ENCODE measurements around the gene SLC38A1.

- PRO-cap = bidirectional peak, plus-strand start at chr12:45730569, minus-strand start at chr12:45730503; bidirectional peak, plus-strand start at chr12:45731051, minus-strand start at chr12:45730776
These were observed 1.1 kb downstream of the ARID2 start for GRCh38 chr12:45730443-45731190.

DNA sequence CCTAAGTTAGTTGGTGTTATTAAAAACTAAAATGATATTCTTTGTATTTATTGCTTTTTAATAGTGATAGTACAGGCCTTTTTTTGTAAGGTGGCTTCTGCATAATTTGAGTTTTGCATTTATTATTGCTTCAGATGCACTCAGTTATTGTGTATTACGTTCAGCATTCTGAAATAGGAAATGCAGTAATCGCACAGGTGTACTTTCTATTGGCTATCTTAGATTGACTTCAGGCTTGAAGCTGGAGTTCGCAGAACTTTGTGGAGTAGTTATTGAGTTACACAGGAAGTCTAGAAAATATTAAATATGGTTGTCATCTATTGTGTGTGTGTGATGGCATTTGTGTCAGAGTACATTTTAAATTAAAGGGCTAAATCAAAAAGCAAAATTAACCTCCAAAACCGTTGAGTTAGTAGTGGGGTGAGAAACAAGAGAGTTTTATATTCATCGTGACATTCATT, 2.7 kb downstream of the ARID2 start:
- PRO-cap = no peak

GRCh38 chr12:46218434-46218729, 50.5 kb downstream of the SLC38A1 start:
- PRO-cap = no peak

- PRO-cap = bidirectional peak, plus-strand start at chr12:46267956, minus-strand start at chr12:46267683
These were observed 1.3 kb downstream of the SLC38A1 start for GRCh38 chr12:46267635-46267905.

GRCh38 chr12:46268574-46269277, at the start of gene SLC38A1:
TSS of gene SLC38A1 (minus strand) at chr12:46269043.
- PRO-cap = bidirectional peak, plus-strand start at chr12:46268536, minus-strand start at chr12:46268603; bidirectional peak, plus-strand start at chr12:46268863, minus-strand start at chr12:46268747

- PRO-cap = no peak
These were observed 12.7 kb downstream of the SLC38A2 start for GRCh38 chr12:46359644-46360436.

DNA sequence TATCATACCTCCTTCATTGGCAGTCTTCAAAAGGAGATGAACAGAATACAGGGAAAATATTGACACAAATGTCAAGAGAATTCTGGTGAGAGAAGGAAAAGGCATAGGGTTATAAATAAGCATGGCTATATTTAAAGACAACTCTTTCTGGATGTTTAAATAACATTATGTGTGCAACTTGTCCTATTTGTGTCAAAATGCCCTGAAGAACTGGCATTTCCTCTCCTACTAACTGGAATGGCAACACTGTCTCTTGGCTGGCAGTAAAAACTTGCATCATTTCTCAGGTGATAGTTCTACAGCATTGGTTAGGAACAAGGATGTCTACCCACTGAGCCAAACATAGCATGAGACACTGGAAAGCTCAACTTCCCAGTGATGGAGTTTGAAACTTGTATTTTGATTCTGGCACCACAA, 5.3 kb downstream of the SLC38A2 start:
- PRO-cap = no peak

GRCh38 chr12:46374785-46375223, 2.2 kb upstream of the SLC38A2 start:
- PRO-cap = no peak

DNA sequence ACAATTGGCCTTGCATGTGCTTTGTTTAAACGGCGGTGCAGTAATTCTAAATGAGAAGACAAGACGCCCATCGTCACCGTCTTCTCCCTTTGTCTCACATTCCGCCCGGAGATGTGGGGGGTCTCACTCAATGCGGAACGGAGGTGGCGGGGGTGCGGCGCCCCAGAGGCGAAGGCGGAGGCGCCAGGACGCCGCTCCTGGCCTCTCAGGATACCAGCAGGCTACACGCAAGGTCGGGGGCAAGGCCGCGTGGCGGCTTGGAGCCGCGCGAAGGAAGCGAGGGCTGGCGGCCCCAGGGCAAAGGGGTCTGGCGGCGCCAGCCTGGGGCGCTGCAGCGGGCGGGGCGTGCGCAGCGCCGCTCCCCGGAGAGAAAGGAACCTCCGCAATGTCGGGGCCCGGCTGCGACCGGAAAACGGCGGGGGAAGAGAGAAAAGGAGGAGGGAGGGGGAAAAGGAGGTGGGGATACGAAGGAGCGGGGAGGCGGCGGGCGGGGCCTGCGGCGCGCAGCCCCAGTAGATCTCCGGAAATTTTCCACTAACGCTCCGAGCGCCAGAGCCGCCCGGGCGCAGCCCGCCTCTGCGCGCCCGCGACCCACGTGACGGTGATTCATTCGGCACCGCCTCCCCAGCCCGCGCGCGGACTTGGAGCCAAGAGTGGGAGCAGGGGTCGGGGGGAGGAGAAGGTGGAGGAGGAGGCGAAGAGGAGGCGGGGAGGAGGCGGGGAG, 10.5 kb upstream of the SLC38A2 start:
- PRO-cap = bidirectional peak, plus-strand start at position 165 of the sequence, minus-strand start at position 48 of the sequence; bidirectional peak, plus-strand start outside the sequence, minus-strand start at position 309 of the sequence

DNA sequence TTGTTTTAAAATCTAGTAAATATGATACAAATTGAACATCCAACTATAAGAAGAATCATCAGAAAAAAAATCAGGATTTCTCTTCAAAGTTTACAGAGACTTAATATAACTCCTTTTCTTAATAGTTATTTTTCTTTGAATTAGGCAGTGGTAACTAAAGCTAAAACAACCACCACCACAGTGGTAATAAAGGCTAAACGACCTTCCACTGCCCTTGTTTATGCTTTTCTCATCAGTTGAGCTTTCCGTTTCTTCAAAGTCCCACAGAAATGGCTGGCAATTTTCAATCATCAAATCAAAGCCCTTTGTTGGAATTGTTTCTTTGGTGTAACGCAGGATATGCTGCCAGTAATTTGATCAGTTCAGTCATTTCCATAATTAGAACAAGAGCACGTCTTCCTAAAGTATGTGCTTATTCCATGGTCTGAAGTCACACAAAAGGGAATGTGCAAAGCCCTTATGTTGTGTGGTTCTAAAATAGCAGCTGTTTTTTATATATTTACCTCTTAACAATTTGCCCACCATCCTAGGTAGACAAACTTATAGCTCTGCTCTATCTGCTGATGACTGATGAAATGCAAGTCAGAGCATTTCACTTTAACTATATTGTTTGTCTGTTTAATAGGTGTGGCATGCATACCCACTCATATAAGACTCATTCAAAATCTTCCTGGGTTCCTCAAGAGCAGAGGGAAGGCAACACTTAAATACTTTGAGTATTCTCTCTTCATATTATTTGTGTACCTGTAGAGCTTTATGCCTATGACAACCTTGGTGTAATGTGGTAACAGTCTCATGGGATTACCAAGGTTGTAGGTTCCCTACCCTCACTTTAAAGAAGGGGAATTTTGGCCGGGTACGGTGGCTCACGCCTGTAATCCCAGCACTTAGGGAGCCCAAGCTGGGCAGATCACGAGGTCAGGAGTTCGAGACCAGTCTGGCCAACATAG, 176.1 kb upstream of the SLC38A2 start:
- PRO-cap = no peak

DNA sequence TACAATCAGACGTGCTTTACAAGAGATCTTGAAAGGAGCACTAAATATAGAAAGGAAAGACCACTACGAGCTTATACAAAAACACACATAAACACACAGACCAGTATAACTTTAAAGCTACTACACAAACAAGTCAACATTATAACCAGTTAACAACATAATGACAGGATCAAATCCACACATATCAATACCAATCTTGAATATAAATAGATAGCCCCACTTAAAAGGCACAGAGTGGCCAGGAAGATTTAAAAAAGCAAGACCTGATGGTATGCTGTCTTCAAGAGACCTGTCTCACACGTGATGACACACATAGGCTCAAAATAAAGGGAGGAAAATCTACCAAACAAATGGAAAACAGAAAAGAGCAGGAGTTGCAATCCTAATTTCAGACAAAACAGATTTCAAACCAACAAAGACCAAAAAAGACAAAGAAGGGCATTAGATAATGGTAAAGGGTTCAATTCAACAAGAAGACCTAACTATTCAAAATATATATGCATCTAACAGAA, 185.7 kb downstream of the SLC38A4 start:
- PRO-cap = no peak

GRCh38 chr12:46669606-46670270, 156.1 kb downstream of the SLC38A4 start:
- PRO-cap = bidirectional peak, plus-strand start at chr12:46670057, minus-strand start at chr12:46669827

DNA sequence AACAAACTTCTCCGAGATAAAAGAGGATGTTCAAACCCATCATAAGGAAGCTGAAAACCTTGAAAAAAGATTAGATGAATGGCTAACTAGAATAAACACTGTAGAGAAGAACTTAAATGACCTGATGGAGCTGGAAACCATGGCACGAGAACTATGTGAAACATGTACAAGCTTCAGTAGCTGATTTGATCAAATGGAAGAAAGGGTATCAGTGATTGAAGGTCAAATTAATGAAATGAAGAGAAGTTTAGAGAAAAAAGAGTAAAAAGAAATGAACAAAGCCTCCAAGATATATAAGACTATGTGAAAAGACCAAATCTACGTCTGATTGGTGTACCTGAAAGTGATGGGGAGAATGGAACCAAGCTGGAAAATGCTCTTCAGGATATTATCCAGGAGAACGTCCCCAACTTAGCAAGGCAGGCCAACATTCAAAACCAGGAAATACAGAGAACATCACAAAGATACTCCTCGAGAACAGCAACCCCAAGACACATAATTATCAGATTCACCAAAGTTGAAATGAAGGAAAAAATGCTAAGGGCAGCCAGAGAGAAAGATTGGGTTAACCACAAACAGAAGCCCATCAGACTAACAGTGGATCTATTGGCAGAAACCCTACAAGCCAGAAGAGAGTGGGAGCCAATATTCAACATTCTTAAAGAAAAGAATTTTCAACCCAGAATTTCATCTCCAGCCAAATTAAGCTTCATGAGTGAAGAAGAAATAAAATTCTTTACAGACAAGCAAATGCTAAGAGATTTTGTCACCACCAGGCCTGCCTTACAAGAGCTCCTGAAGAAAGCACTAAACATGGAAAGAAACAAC, 87.4 kb downstream of the SLC38A4 start:
- PRO-cap = no peak

DNA sequence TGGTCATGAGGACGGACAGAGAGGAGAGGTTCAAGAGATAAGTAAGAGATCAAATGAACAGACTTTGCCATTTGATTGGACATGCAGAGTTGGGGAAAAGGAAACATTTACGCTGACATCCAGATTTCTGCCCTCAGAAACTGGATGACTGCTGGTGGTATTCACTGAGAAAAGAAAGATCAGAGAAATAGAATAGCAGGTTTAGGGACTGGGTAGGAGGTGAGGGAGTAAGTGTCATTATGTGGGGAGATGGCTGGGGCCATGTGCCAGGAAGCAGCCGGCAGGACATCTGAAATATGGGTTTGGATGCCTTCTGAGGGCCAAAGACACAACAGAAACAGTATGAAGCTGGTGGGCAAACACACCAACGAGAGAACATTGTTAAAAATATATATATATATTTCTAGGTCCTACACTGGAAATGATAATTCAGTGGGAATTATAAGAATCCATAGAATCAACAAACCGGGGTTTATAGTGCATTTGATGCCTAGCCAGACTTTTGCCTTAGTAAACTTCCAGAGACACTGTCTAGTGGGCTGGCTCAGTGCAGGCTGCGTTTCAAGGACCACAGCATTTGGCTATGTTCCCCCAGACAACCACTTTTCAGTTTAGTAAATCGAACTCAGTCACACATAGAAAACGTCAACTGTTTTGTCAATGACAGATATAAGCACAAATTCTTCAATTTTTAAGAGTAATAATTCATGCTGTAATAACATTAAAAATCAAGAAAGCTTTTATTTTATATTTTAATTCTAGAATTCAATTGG, 42.1 kb downstream of the SLC38A4 start:
- PRO-cap = no peak

GRCh38 chr12:46786725-46787300, 39.0 kb downstream of the SLC38A4 start:
- PRO-cap = no peak

GRCh38 chr12:46792973-46793224, 32.9 kb downstream of the SLC38A4 start:
- PRO-cap = no peak

- PRO-cap = no peak
These were observed 136.4 kb upstream of the AMIGO2 start for GRCh38 chr12:47216025-47216771.

GRCh38 chr12:47218319-47218739, 138.6 kb upstream of the AMIGO2 start:
- PRO-cap = no peak

DNA sequence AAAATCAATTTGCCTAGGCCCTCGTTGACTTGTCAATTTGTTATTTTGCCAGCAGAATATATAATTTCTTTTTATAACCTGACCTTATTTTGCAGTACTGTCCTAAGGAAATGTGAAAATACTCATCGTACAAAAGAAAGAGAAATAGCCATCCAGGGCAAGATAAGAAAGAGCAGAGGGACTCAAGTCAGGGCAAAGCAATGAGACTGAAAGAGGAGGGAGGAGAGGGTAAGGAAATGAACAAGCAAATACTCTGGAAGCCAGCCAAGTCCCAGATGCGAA, 312.9 kb downstream of the RPAP3 start:
- PRO-cap = no peak

DNA sequence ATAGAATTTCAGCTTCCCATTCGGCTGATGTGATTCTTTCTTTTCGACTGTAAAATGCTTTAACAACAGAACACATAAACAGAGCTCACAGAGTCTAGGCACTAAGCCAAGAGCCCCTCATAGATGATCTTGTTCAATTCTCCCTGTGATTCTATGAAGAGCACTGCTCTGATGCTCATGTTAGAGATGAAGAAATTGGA, 232.7 kb downstream of the RPAP3 start:
- PRO-cap = no peak